Smooth muscle cell (in vitro differentiated cells): ENCODE data around the genes BMP15, EZHIP, MAGED1, MAGED4, FAM120C and MAGED2.

DNA sequence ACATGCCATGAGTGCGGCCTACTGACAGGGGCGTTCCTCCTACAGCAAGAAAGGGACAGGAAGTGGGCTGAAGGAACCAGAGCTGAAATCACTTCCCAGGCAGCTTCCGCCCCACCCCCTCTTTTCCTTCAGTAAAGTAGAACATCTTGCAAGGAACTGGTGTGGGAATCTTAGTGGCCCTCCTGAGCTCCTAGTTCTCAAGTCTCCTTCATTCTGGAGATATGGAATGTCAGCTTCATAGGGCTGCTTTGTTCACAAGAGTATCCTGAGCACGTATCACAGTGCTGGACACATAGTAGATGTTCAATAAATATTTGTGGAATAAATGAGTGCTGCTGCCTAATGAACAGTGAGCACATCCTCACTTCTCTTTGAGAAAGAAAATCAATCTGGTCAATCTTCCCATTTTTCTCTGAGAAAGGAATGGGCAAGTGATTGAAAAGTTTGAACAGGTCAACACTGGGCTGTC lies 167.7 kb upstream of the DGKK start:
- RAMPAGE, long total RNA: no peak

DNA sequence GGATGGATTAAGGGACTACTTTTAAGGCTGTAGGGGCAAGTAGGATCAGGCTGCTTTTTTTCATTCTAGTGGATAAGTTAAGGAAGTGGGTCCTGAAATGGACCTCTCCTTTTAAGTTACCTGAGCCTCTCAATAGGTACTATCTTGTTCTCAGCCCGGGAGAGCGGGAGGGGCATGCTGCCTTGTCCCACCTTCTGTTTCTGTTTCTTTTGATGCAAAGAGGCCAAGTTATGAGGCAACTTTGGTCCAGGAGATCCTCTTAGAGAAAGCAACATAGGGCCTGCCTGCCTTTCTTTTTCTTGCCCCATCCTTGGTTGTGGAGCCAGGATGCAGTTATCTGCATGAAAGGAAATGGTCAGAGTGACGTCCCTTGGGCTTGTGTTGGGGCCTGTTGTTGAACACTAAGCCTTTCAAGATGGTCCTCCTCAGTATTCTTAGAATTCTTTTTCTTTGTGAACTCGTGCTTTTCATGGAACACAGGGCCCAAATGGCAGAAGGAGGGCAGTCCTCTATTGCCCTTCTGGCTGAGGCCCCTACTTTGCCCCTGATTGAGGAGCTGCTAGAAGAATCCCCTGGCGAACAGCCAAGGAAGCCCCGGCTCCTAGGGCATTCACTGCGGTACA lies at the start of gene BMP15:
Gene BMP15 (plus strand): TSS at position 367 of the 623 bp plus-strand sequence.
- RAMPAGE, long total RNA: no peak

GRCh38 chrX:51053279-51053478 lies 142.6 kb downstream of the BMP15 start:
- RAMPAGE, long total RNA: no peak

- RAMPAGE, long total RNA: no peak
These were observed at the start of gene EZHIP for GRCh38 chrX:51406543-51407070. Gene EZHIP (plus strand): TSS chrX:51406948.

- RAMPAGE, long total RNA: start-site peak on the plus strand at chrX:51893622-51893696, 9,293 and 8,965 reads in 2 replicates
These were observed at the start of gene MAGED1 for GRCh38 chrX:51892849-51893818. Gene MAGED1 (plus strand): TSS chrX:51893623.

- RAMPAGE, long total RNA: no peak
These were observed at the start of gene MAGED4 for GRCh38 chrX:52184598-52185131. Gene MAGED4 (plus strand): TSS chrX:52184888.

GRCh38 chrX:52261621-52262273 lies 77.1 kb downstream of the MAGED4 start:
- RAMPAGE, long total RNA: no peak

- RAMPAGE, long total RNA: no peak
These were observed 23.0 kb downstream of the FAM156A start for GRCh38 chrX:52935383-52935678.

DNA sequence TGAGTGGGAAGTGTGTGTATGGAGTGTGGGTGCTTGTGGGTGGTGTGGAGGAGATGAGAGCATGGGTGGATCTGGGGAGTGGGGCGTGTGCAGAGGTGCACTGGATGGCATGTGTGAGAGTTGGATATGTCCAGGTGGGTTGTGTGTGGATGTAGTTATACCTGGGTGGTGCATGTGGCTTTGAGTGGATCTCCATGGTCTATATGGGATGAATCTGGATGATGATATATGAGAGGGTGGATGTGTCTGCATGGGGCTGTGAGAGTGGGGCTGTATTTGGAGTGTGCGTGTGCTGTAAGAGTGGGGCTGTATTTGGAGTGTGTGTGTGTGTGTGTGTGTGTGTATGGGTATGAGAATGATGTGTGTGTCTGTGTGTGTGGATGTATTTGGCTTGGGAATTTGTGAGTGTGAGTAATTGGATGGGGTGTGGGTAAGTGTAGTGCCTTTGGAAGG lies 7.0 kb downstream of the GPR173 start:
- RAMPAGE, long total RNA: no peak

GRCh38 chrX:53086976-53087684 lies 5.0 kb downstream of the TSPYL2 start:
- RAMPAGE, long total RNA: no peak

- RAMPAGE, long total RNA: no peak
These were observed 5.4 kb downstream of the TSPYL2 start for GRCh38 chrX:53087685-53087936.

DNA sequence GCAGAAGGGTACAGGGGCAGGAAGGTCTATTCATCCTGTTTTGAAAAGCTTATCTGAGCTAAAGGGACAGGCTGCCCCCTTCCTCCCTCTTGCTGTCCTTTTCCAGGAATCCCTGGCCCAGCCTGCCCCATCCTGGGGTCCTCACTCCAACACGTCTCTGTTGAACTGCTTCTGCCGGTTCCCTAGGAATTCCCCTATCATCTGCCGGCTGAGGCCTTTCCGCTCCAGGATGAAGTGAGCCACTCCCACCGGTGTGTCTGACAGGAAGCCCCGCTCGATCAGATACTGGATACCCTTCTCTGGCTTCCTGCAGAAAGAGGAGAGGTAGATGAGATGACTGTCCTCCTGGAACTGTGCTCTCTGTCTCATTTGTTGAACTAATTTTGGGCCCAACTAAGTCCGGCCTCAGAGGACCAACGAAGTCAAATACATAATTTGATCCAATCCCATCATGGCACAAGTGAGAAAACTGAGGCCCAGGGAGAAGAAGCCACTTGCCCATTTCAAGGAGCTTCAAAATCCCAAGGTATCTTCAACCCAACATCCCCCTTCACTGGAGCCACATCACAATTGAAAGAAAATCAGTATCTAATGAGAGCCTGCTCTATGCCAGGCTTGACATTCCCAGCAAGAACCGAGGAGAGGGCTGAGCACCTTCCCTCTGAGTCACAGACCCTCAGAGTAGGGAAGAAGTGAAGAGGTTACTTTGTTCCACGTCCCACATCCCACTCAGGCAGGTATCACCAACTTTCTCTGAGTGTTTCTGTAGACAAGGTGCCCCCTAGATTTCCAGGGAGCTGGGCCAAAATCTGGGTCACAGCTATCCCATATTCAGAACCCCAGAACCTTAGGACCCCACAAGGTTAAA lies 23.8 kb upstream of the KDM5C start:
- RAMPAGE, long total RNA: no peak

DNA sequence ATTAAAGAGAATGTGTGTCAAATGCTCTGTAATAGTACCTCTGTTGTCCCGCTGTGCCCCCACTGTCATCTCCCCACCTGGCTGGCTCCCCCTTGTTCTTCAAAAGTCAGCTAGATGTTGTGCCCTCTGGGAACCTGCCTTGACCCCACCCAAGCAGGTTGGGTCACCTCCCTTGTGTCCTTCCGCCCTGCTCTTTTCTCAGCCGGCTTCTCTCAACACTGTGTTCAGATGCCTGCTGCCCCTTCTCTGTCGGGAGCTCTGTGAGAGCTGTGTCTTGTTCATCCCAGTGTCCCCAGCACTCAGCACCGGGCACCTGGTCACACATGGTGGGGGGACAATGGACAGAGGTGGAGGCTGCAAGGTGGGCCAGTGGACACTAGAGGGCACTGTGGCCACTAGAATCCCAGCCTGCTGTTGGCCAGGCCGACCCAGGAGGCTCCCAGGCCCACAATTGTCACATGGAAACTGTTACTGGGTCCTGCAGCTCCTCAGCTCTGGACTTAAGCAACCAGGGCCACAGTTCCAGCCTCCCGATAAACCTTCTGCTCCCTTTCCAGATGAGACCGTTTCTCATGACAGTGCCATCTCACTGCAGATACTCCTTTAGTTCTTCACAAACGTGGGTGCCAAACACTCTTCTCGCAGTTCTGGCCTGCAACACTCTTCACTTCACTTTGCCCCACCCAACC lies 36.6 kb downstream of the IQSEC2 start:
- RAMPAGE, long total RNA: no peak

DNA sequence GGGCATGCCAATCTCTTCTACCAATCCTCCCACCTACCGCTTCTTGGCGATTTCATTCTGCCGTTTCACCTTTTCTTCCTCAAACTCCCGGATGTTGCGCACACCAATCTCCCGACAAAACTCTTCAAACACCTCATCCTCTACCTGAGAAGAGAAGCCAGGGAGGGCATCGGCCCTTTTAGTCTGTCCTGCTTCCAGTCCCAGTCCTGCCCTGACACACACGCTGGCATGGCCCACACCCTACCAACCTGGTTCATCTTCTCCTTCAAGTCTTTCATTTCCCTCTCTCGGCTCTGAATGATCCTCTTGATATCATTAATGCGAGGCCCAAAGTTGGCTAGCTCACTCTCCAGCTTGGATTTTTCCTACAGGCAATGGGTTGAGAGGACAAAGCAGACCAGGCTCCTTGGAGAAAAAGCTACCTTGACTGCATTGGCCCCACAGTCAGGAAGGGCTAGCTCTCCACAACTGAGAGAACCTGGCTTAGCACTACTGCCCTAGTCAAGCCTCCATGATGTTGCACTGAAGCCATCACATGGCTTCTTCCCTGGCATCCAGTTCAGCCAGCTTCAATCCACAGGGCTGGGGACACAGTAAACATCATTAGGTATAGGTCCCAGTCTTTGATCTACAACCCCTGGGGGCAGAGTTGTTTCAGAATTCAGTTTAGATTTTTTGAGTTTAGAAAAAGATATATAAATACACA lies 18.8 kb downstream of the SMC1A start:
- RAMPAGE, long total RNA: no peak

- RAMPAGE, long total RNA: no peak
These were observed 10.7 kb downstream of the SMC1A start for GRCh38 chrX:53411601-53412395.

DNA sequence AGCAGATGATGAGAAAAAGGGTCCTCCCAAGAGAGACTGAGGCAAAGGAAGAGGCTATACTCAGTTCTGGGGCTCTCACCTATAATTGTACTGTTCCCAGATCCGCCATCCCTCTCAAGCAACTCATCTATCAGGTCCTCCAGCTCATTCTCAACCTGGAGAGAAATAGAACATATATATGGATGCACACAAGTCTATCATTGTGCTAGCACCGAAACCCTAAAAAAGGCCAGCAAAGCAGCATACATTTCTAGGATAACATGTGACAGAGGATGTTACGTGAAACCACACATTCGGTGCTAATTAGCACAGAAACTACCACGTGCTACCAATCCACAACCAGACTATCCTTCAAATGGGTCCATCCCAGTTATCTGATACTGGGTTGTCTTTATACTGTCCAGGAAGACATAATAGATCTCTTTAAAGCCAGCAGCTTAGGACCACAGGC lies 122.8 kb downstream of the HUWE1 start:
- RAMPAGE, long total RNA: no peak

DNA sequence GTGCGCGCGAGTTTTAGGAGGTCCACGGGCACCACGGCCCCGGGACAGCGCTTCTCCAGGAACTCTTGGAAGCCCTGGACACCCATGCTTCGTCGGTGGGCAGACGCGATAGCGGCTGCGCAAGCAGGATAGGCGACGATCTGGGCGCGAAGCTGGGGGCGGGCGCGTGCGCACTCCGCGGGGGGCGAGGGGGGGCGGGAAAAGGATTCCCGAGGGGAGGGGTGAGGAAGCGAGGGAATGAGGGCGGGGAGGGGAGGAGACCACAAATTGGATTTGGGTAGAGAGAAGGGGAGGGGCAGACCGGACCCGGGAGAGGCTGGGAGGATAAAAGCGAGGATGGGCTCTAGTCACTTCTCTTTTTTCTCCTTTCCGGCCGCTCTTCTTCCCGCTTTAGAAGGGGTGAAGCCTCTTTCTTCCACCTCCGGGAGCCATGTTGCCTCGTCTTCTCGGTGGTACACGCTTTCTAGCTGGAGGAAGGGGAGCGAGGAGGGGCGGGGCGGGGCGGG lies at the start of gene FAM120C:
Gene FAM120C (minus strand): TSS at position 142 of the 506 bp plus-strand sequence.
- RAMPAGE, long total RNA: no peak

DNA sequence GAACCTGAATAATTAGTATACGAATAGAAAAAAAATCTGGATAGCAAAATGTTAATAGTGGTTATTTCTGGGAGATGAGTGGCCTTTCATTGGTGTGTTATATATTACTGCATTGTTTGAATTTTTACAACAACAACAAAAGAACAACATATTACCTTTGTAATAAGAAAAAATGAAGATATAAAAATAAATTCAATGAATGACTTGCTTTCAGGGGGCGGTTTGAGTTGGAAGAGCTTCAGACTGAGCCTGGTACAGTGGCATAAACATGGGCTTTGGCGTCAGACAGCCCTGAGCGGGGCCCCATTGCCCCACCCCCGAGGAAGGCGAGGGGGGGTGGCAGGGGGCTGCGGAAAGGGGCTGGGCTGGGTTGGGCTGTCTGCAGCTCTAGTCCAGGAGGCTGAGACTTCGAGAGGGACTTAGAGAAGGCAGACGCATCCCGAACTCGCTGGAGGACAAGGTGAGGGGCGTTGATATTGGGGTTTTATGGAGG lies at the start of gene MAGED2:
Gene MAGED2 (plus strand): TSS at position 403 of the 493 bp plus-strand sequence.
- RAMPAGE, long total RNA: start-site peak on the plus strand centred at position 409 of the sequence, 40 bp wide, 3,471 and 2,842 reads in 2 replicates

GRCh38 chrX:54807836-54808007 lies 177 bp downstream of the MAGED2 start:
- RAMPAGE, long total RNA: no peak

GRCh38 chrX:54815148-54815496 lies 7.6 kb downstream of the MAGED2 start:
- RAMPAGE, long total RNA: no peak